Trachea (tissue), 1 donor: Measurements from ENCODE around the genes TBCE, LYST, ERO1B and EDARADD.

- PRO-cap = no peak
Observed at GRCh38 chr1:235307325-235307650, 20.7 kb downstream of the ARID4B start.

- PRO-cap = bidirectional peak, plus-strand start at chr1:235367455, minus-strand start at chr1:235367258; unidirectional peak, plus-strand start at chr1:235367760
Observed at GRCh38 chr1:235366998-235367834, at the start of gene TBCE. Gene TBCE (plus strand): TSS chr1:235367427.

DNA sequence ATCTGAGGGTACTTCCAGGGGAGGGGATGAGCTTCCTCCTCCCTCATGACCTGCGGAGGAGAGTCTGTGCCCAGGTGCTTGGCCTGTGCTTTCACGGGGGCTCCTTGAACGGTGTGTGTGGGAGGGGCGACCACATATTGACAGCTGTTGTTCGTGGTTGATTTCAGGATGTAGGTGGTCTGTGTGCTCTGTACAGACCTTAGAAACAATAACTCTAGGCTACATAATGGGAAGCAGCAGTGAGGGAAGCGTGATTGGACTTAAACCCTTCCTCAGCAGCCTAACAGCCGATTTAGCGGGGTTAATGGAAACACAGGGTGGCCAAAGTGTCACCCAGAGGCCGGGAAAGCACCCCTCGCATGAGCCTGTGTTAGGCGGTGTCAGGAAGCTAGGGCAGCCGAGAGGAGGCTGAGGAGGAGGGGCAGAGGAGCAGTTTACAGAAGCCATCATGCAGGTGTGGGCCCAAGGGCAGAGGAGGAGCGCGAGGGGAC lies 56.0 kb downstream of the TBCE start:
- PRO-cap = no peak

GRCh38 chr1:235504522-235505543 lies 581 bp upstream of the B3GALNT2 start:
- PRO-cap = bidirectional peak, plus-strand start at chr1:235504732, minus-strand start at chr1:235504422; bidirectional peak, plus-strand start at chr1:235505020, minus-strand start at chr1:235504887; unidirectional peak, plus-strand start at chr1:235505212

GRCh38 chr1:235858510-235859136 lies 8.1 kb downstream of the LYST start:
- PRO-cap = no peak

GRCh38 chr1:235859137-235859525 lies 7.6 kb downstream of the LYST start:
- PRO-cap = no peak

- PRO-cap = no peak
Observed at GRCh38 chr1:235863010-235863596, 3.6 kb downstream of the LYST start.

GRCh38 chr1:235864677-235865687 lies 1.7 kb downstream of the LYST start:
- PRO-cap = no peak

GRCh38 chr1:235865688-235866158 lies 983 bp downstream of the LYST start:
- PRO-cap = no peak

GRCh38 chr1:235866159-235867081 lies at the start of gene LYST:
Gene LYST (minus strand): TSS chr1:235866906.
- PRO-cap = bidirectional peak, plus-strand start at chr1:235866277, minus-strand start at chr1:235866212; unidirectional peak, minus-strand start at chr1:235866744; bidirectional peak, plus-strand start at chr1:235867124, minus-strand start at chr1:235866942

DNA sequence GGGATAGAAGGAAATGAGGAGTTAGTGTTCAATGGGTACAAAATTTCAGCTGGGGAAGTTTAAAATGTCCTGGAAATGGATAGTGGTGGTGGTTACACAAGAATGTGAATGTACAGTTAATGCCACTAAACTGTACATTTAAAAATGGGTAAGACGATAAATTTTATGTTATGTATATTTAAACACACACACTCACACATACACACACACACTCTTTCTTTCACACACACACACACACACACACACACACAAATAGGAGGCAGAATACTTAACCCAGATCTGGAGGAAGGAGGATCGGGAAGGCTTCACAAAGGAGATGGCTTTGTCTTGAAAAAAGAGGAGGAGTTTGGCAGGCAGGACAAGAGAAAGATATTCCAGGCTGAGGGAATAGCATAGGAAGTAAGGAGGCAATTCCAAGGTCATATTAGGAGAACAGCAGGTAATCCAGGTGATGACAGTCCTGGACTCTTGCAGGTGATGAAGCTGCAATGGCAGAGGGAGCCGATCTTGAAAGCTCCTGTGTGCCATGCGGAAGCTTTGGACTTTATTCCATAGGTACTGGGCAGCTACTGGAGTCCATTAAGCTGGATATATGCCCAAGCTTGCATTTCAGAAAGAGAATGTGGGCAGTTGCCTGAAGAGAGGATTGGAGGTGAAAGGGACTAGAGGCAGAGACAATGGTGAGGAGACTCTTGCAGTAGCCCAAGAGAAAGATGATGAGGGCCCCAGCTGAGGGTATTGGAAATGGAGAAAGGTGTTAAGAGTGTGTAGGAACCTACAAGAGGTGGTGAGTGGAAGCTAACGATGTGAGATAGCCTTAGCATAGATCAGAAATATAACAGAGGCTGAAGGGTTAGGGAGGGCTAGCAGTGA lies 15.4 kb upstream of the LYST start:
- PRO-cap = no peak

- PRO-cap = bidirectional peak, plus-strand start at chr1:236067234, minus-strand start at chr1:236067100
Observed at GRCh38 chr1:236066609-236067430, 1.9 kb upstream of the NID1 start.

GRCh38 chr1:236150909-236151300 lies 8.6 kb downstream of the GPR137B start:
- PRO-cap = no peak

DNA sequence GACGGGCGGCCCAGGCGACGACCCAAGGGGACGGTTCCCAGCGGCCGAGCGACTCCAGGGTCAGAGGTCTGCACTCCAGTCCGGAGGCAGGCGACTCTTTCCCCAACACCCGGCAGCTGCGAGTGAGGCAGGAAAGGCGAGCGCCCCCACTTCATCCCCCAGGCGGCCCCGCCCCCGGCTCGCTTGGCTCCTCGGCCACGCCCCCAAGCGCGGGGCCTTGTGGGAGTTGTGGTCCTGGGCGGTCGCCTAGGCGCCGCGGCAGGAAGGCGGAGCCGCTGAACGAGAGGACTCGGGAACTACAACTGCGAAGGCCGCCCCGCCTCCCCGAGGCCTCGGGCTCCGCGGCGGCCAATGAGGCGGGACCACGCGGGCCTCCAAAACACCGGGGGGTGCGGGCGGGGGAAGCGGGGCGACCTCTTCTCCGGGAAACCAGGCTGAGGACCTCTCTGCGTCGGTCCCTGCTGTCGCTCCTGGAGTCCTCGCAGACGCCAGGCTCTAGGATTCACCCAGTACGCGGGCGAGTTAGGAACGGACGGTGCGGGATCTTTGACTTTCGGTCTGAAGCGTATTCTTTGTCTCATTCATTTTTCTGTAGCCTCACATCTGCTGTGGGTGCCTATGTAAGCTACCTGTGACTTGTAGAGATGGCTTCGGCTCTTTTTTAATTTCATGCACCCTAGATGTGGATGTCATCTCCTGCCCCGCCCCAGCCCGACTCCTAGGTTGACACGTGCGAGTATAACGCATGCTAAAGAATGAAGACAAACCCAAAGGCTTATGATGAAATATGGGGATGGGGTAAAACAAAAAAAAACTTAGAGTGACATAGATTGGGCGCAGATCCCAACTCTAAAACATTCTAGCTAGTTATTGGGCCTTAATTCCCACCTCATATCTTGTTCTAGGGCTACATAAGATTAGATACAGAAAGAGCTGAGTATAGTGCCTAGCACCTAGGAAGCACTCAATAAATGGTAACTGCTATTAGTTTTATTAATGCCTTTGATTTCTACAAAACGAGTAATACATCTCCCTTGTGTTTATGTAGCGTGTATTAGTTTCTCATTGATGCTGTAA lies at the start of gene ERO1B:
TSS of gene ERO1B (minus strand) at position 124 of the 1,077 bp plus-strand sequence.
- PRO-cap = bidirectional peak, plus-strand start at position 261 of the sequence, minus-strand start at position 124 of the sequence

GRCh38 chr1:236394080-236394626 lies at the start of gene EDARADD:
Gene EDARADD (plus strand): TSS chr1:236394286.
- PRO-cap = no peak

- PRO-cap = no peak
Observed at GRCh38 chr1:236515416-236516090, 8.2 kb upstream of the LGALS8 start.

GRCh38 chr1:236524414-236525203 lies 827 bp downstream of the LGALS8 start:
- PRO-cap = bidirectional peak, plus-strand start at chr1:236524630, minus-strand start at chr1:236524526

- PRO-cap = no peak
Observed at GRCh38 chr1:236693509-236694072, 7.3 kb downstream of the ACTN2 start.

GRCh38 chr1:236699252-236699809 lies 13.0 kb downstream of the ACTN2 start:
- PRO-cap = unidirectional peak, plus-strand start at chr1:236699578

- PRO-cap = no peak
Observed at GRCh38 chr1:236736944-236737300, 50.6 kb downstream of the ACTN2 start.